HT-29 (cell line): ENCODE results near the gene PKN3.

DNA sequence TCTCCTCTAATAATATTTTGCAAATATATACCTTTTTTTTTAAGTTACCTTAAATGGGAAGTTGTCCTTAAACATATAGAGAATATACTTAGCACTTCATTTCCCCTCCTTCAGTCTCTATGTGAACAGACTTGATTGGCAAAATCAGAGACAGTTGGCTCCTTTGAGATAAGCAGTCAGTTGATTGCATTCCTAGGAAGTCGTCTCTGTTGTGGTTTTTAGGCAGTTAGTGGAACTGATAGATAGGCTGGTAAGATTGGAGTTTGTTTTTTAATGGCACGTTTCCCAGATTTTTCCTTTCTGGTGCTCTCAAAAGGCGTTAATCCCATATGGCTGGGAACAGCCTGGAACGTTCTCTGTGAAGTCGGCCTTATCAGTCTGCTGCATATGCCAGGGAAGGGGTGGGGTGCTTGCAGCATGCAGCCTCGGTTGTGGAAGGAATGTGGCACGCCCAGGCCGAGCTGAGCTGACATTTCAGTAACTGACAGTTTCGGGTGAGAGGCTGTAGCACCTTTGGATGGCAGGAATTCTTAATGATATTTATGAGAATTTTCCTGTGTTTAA, 6.0 kb downstream of the SPTAN1 start:
- RAMPAGE, long total RNA, result no peak

- RAMPAGE, long total RNA, result no peak
Observed at GRCh38 chr9:128594127-128594396, 41.7 kb downstream of the SPTAN1 start.

DNA sequence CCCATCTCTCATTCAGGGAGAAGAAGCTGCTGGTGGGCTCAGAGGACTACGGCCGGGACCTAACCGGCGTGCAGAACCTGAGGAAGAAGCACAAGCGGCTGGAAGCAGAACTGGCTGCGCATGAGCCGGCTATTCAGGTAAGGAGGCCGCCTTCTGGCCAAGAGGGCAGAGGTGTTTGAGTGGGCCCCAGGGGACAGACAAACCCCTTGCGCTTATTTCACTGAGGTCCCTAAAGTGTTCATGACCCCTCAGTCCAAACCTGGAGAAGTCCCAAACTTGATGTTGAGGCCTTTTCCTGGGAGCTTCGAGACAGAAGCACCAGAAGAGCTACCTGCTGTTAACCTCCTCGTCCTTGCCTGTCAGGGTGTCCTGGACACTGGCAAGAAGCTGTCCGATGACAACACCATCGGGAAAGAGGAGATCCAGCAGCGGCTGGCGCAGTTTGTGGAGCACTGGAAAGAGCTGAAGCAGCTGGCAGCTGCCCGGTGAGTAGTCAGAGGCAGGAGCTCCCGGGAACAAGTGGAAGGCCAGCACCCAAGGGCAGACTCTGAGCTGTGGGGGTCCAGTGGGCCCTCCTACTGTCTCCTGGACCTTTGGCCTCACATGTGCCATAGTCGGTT, 38.9 kb downstream of the DYNC2I2 start:
- RAMPAGE, long total RNA, result no peak

DNA sequence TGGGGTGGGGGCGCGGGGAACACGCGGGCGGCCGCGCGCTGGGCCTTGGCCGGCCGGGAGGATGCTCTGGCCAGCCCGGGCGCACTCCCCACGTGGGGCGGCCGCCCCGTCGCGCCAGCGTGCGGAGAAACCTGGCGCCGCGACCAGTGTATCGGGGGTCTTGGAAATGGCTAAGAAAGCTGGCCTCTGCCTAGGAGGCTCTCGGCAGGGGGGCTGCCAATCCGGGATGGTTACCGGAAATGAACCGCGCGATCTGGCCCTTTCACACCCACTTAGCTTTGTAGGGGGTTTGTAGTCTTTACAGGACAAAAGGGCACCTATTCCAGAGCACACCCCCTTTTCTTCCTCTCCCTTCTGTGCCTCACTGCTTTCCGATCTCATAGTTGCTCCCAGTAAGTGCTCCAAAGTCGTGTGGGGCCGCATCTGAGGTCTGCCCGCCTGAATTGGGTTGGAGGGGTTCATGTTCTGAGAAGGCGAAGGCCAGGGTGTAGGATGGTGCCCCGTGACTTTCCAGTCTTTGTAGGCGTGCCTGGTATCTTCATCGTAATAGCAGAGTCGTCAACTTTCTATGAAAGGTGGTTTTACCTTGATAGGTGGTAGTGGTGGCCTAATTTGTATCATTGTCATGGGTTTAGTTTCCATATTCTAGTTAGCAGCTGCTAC, 1.3 kb downstream of the SET start:
- RAMPAGE, long total RNA, result no peak

- RAMPAGE, long total RNA, result no peak
Observed at GRCh38 chr9:128702265-128702927, at the start of gene PKN3. Gene PKN3, plus strand, starts transcription at chr9:128702503.

- RAMPAGE, long total RNA, result no peak
Observed at GRCh38 chr9:128732879-128733789, 9.2 kb upstream of the ZDHHC12 start.

DNA sequence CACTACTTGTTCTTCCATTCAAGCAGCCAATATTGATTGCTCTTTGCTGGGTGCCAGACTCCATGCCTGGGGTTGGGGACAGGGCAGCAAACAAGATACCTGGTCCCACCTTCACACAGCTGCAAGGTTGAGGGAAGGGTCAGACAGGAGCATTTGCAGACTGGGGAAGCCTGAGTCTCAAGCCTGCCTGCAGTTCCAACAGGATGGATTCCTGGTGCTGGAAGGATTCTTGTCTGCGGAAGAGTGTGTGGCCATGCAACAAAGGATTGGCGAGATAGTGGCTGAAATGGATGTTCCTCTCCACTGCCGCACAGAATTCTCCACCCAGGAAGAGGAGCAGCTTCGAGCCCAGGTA, 6.0 kb downstream of the PHYHD1 start:
- RAMPAGE, long total RNA, result no peak

GRCh38 chr9:129102132-129102784, 8.3 kb downstream of the CRAT start:
- RAMPAGE, long total RNA, result no peak

GRCh38 chr9:129109862-129110255, 734 bp downstream of the CRAT start:
- RAMPAGE, long total RNA, result no peak

GRCh38 chr9:129126568-129127108, 15.4 kb downstream of the PTPA start:
- RAMPAGE, long total RNA, result no peak

- RAMPAGE, long total RNA, result no peak
Observed at GRCh38 chr9:129145703-129146326, 32.2 kb downstream of the IER5L start.

DNA sequence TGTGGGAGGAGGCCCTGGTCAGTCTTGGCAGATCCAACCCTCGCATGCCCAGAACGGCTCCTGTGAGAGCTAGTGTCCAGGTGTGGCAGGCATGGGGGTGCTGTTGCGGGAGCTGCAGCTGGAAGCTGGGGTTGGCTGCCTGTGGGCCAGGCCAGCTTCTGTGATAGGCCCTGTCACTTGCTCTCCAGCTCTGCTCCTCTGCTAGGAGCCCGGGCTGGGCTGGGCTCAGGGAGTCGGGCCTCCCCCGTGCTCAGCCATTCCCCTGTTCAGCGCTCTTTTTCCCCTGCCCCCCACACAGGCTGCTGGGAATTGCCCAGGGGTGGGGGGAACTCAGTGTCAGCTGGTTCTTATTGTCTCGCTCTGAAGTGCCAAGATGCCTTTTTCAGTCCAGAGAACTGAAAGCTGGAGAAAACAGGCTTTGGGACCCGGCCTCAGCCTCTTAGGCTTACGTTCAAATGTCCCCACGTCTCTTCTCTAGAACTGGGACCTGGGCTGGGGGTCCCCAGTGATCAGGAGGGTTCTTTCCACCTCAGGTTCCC, 31.4 kb downstream of the IER5L start:
- RAMPAGE, long total RNA, result no peak

DNA sequence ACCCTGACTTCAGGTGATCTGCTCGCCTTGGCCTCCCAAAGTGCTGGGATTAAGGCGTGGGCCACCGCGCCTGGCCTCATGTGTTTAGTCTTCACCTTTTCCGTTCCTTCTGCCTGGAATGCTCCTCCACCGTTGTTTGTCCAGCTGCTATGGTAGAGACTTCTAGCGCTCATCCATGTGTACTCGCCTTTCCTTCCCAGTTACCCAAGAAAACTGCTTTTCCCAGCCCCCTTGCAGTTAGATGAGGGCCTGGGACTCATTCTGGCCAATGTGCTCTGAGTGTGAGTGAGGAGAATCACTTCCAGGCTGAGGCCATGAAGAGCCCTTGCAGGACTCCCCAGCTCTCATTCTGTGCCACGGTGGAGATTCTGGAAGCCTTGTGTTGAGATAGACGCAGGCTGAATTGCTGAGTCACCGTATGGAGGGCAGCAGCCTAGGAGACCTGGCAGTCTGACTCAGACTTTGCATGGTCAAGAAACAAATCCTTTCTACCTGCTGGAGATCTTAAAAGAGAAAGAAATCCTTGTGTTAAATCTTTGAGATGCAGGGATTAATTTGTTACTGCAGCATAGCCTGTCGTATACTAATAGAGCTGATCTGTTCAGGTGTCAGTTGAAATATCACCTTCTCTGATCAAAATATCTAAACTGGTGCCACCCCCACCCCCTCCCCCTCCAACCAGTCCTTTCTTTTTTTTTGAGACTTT, 10.1 kb downstream of the IER5L start:
- RAMPAGE, long total RNA, result no peak

DNA sequence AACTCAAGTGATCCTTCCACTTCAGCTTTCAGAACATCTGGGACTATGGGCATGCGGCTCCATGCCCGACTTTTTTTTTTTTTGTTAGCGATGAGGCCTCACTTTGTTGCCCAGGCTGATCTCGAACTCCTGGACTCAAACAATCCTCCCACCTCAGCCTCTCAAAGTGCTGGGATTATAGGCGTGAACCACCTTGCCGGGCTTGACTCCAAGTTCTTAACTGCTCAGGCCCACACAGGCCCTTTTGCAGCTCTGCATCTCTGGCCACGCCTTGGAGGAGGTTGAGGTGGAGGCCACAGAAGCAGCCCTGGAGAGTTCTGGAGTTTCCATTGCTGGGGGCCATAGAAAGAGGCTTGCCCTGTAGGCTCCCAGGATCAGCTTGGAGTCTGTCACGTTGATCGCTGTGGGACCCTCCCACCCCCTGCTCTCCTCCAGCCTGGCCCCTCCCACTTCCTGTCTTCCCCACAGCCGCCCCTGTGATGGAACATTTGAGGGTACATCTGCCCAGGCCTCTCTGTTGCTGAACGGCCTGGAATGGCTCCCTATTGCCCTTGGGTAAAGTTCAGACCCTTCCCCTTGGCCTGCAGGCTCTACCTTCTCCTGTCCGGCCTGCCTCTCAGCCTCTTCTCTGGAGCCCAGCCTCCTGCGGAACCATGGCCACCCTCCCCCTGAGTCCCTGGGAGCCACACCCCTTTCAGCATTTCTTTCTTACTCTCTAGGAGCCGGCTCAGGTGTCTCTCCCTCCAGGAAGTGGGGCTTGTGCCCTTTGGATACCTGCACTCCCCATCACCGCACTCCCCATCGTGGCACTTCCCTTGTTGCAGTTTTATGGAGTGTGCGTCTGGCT, 30.3 kb upstream of the IER5L start:
- RAMPAGE, long total RNA, result no peak

DNA sequence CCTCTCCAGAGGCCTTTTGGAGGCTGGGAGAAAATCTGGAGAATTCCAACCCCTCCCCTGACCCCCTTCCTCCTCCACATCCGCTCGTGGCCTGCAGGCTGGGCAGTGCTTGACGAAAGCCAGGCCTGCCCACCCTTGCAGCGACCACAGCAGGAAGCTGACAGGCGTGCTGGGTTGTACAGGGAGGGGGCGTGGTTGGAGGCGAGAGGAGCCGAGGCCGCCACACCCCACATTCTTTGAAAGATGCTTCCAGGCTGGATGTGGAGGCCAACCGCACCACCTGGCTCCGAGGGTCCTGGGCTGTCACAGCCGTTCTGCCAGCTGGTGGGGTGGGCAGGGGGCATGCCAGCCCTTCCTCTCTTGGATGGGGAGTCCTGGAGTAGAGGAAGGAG, 47.8 kb upstream of the IER5L start:
- RAMPAGE, long total RNA, result no peak

DNA sequence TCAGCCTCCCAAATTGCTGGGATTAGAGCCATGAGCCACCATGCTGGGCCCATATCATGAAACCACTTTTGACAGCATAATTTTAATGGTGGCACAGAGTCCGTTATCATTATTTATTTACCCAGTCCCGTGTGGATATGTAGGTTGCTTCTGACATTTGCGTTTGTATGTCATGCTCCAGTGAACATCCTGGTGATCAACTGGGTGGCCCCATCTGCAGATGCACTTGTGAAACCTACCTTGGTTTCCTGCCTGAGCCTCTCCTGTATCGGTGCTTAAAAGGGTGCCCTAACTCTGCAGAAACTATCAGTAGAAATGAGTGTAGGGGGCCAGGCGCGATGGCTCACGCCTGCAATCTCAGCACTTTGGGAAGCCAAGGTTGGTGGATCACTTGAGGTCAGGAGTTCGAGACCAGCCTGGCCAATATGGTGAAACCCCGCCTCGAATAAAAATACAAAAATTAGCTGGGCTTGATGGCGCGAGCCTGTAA, 92.1 kb upstream of the IER5L start:
- RAMPAGE, long total RNA, result no peak

- RAMPAGE, long total RNA, result no peak
Observed at GRCh38 chr9:129327589-129328323, 149.7 kb upstream of the IER5L start.

DNA sequence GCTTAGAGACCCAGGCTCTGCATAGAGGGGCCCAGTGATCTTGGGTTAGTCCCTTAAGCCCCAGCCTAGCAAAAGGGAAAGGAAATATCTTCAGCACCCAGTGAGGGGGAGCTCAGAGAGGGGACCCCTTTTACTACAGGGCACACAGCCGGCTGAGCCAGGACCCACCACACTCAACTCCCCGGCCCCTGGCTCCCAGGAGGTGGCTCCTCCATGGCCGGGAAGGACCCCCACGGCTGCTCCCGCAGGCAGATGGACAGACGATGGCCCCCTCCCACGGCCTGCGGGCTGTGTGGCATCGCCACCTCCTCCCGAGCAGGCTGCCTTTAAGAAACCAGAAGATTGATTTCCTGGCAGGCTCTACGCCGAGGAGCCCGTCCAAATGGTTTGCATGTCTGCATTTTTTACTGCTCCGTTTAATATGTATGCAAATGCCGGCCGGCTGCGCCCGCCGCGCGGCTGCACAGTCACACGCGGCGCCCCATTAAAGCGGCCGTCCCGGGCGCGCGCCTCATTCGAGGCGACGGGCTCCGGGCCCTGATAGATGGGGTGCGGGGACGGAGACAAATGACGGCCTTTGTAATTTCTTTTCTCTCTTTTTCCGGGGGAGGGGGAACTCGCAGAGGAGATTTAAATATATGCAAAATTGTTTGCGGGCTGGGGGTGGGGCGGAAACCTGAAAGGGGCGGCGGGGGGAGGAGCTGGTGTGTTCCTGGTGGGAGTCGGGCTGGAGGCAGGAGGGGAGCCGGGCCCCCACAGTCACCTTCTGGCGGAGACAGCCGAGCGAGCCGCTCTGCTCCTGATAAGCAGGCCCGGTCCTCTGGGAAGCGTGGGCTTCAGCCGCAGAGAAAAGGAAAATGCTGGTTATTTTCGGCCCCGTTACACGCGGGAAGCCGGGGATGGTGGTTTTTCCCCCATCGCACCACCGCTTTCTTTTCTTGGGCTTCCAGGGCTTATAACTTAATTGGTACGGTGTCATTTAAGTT, 158.6 kb upstream of the IER5L start:
- RAMPAGE, long total RNA, result no peak

DNA sequence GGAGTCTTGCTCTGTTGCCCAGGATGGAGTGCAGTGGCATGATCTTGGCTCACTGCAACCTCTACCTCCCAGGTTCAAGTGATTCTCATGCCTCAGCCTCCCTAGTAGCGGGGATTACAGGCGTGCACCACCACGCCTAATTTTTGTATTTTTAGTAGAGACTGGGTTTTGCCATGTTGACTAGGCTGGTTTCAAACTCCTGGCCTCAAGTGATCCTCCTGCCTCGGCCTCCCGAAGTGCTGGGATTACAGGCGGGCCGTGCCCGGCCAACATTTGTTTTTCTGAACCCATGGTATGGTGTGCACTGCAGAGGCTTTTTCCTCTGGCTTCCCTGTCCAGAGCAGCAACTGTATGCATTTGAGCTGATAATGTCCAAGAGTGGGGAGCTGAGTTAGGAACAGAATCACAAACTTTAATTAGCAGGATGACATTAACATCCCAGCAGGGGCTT, 208.4 kb downstream of the C9orf50 start:
- RAMPAGE, long total RNA, result no peak

- RAMPAGE, long total RNA, result no peak
Observed at GRCh38 chr9:129414315-129415502, 206.2 kb downstream of the C9orf50 start.